ENCODE measurements around the genes PRKACA, OR7A17, BRD4 and CYP4F22.

DNA sequence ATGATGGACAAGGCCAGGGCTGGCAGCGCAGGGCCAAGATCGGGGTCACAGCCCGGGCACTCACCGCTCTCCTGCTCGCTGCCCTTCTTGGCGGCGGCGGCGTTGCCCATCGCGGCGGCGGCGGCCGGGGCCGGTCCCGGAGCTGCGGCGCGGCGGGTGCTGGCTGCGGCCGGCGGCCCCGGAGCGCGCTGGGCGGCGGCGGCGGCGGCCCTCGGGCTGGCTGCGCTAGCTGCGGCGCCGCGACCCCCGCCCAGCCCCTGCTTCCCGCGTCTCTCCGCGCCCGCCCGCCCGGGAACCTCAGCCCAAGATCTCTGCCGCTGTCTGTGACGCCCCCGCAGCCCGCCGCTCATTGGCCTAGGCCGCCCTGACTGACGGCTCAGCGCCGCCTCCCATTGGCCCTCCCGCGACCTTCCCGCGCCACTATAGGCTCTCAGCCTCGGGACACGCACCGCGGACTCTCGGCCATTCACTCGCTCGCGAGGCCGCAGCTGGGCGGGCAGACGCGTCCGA lies at the start of gene PRKACA:
TSS of gene PRKACA (minus strand) at position 325 of the 510 bp plus-strand sequence.
- RAMPAGE, total RNA = no peak

DNA sequence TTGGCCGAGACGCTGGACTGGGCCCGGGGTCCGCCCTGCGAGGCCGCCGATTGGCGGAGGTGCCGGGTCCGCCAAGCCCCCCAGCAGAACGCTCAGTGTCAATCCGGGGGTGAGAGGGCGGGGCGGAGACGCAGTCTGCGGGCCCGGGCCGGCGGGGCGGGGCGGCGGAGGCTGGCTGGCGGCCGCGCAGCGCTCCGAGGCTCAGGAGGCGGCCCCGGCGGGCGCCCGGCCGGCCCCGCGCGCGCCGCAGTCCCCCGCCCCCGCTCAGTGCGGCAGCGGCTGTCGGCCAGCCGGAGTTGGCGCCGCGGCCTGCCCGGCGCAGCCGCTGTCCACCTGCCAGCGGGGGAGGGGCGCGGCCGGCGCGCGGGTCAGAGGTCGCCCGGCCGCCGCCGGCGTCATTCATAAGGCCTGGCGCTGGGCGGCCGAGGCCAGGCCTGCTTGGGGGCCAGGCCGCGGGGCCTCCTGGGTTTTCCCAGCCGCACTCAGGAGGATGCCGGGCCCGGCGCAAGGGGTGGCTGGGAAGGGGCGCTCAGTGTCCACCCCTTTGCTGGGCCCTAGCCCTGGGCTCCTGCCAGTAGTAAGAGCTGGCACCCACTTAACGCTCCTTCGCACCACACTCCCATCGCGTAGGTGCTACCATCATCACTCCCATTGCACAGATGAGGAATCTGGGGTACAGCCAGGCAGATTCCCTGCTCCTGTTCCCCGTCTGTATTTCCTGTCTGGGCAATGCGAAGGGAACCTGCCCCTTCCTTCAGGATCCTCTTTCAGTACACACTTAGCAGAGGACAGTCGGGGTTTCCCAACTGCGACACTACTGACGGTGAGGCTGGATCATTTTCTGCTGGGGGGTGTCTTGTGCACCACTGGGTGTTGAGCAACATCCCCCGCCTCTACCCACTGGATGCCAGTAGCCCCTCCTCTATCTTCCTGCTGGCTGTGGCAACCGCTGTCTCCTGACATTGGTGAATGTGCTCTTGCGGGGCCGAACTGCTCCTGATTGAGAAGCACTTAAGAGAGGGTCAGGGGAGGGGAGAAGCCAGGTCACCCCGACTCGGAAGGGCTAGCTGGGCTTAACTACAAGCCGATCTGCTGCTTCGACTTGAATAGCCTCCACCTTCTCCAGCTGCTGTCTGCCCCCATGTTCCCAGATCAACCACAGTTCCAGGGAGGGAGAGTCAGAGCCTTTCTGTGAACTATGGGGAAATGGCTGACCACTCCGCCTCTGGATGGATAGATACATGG lies 808 bp upstream of the PRKACA start:
- RAMPAGE, total RNA = no peak

DNA sequence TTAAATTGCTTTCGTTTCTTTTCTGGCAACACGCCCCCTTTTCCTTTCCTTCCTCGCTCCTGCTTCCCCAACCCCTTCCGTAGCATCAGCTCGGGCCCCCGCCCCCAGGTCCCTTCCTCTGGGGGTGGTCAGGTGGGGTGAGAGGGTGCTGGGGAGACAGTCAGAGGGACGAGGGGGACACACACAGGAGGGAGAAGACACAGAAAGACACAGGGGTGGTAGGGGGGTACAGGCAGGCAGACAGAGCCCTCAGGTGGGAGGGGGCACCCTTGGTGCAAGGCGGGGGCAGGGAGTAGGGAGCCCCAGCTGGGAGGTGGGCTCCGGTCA lies 30.7 kb upstream of the ASF1B start:
- RAMPAGE, total RNA = no peak

DNA sequence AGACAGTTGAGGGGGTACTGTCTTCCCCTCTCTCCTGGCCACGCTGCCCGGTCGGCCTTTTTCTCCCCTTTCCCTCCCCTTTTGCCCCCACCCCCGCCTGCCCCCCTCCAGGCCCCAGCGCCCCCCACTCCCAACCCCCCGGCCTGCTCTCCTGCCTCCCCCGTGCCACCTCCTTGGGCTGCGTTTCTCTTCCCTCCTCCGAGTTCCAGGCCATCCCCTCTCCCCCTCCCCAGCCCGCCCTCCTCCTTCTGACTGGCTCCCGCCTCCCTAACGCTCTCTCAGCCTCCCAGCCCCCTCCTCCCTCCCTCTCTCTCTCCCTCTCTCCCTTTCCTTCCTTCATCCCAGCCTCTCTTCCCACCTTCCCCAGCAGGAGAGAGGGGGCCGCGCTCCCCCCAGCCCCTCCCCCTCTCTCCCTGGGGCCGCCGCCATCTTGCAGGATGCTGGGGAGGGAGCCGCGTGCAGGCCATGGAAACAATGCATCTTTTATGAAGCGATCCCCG lies 42.5 kb upstream of the ADGRL1 start:
- RAMPAGE, total RNA = no peak

- RAMPAGE, total RNA = no peak
Observed at GRCh38 chr19:14405388-14406478, 13.4 kb downstream of the DDX39A start.

DNA sequence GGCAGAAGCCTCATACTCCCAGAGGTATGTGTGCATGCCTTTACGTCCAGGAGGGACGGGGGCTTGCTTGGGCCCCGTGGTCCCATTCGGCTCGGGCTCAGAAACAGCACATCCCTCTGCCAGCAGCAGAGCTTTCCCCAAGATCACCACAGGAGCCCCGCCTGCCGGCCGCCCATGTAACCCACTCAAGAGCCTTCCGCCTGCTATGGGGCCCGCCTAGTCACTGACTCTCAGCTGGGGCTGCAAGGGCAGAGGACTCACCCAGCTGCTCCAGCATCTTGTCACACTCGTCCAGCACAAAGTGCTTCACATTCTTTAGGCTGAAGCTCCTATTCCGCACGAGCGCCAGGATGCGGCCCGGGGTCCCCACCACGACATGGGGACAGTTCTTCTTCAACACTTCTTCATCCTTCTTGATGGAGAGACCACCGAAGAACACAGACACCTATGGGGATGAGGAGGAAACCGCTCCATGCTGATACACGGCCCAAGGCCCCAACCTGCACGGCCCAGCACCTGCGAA lies 8.4 kb downstream of the DDX39A start:
- RAMPAGE, total RNA = no peak

DNA sequence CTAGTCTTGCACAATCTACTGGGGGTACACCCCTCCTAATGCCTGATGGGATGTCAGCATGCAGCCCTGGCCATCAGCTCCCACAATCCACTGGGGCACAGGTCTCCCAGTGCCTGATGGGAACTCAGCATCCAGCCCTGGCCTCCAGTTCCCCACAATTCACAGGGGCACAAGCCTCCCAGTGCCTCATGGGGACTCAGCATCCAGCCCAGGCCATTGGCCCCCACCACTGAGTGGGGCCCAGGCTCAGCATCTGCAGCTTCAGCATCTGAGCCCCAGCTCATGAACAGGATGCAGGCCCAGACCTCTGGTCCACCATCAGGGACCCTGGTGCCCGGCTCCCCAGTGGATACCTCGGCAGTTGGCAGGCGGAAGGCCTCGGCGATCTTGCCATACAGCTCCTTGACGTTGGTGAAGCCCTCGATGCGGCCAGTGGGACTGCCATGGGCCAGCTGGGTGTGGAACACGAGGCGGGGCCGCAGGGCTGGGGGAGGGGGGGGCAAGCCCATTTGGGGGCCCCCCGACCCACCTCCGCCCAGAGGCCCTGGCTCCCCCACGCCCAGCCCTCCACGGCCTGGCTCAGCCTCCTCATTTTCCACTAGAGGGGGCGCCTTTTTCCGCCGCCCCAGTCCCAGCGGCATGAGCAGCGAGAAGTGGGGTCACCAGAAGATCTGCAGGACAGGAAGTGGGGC lies 7.3 kb upstream of the PTGER1 start:
- RAMPAGE, total RNA = no peak

DNA sequence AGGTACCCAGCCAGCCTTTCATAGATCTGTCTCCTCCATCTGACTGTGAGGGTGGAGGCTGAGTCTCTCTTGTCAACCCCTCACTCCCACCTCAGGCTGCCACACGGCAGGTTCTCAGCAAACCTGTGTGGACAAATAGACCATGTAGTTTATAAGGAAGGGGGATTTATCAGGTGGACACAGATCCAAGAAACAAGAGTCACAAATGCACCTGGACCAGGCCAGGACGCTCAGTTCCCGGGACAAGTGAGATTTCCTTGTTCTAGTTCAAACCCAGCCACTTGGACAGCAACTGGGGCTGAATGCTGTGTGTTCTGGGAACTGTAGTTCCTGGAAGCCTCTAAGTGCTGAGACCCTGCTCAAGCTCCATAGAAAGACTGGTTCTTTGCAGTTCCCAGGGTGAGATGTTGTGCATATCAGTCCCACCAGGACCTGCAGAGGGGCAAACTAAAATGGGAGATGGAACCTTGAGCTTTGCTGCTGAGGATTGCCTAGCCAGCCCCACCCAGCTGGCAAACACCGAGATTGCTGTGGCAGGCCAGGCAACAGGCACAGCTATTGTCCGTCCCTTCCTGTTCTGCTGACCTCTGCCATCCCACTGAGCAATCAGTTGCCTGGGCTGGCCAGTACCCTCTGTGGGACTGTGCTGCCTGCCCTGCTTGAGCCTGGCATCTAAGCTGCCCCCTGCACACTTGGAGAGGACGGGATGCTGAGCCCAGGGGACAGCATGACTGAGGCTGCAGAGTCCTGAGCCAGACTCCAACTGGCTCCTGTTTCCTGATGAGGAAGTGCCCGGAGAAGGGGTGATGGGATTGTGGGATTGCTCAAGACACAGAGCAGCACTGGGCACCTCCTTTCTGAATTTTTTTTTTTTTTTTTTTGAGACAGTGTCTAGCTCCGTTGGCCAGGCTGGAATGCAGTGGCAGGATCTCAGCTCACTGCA lies 1.4 kb upstream of the GIPC1 start:
- RAMPAGE, total RNA = no peak

- RAMPAGE, total RNA = no peak
Observed at GRCh38 chr19:14755316-14755754, 23.0 kb downstream of the ADGRE2 start.

DNA sequence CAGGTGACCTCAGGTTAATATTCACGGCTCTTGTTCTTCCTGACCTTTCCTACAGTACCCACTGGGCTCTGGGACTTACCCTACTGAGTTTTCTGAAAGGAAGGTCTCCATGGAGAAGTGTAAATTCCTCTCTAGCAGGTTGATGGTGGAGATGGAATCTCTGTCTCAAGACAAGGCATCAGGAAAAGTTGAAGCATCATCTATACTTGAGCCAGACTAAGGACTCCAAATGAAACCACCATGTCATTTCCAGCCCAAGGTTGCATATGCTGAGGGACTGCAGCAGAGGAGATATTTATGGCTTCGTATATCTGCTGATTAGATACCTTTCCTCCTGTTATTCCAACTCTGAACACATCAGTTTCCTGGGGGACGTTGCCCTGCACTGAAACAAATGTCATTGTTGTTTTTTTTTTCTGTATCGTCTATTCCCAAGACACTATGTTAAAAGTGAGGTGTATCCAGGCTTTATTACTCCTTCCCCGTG lies at the start of gene OR7A17:
TSS of gene OR7A17 (minus strand) at position 271 of the 487 bp plus-strand sequence.
- RAMPAGE, total RNA = no peak

GRCh38 chr19:15170125-15170863 lies 30.5 kb downstream of the NOTCH3 start:
- RAMPAGE, total RNA = no peak

DNA sequence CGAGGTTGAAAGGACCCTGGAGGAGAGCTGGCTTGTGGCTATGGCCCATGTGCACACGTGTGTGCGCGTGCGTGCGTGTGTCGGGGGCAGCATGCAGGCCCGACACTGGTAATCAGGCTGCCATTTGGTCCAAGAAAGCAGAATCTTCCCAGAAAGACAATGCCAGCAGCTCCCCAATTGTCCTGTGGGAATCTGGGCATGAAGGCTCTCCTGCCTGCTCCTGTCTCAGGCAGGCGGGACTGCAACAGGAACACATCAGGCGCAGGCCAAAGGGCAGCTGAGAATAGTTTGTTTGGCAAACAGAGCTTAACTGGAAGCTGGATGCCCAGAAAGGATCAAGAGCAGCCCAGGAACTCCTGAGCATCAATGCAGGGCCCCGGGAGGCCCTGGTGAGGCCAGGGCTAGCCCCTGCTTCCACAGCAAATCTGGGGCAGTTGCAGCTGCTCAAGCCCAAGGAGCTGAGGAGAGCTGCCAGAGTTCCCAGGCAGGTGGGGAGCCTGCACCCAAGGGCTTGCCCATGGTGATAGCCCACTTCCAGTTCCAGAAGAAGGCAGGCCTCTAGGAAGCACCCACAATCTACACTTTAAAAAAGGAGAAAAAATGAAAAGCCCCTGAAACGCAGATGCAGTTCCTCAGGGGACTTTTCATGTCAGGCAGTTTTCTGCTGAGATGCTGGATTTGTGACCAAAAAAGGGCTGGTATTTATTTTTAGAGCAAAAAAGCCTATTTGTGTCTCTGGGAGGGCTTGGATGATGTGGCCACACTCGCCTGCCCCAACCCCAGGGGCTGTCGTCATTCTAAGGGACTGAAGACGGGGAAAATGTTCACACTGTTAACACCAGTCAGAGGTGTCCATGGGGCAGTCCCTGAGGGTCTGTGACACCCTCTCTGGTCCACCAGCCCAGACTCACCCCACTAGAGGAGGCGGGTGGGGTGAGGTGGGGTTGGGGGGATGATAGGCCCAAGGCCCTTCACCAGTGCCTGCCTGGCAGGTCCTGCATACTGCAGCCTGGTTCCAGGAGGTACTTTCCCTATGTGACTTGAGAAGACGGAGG lies 15.6 kb upstream of the EPHX3 start:
- RAMPAGE, total RNA = no peak

GRCh38 chr19:15256052-15256472 lies 23.8 kb upstream of the EPHX3 start:
- RAMPAGE, total RNA = no peak

GRCh38 chr19:15286151-15286792 lies 46.1 kb downstream of the BRD4 start:
- RAMPAGE, total RNA = no peak

DNA sequence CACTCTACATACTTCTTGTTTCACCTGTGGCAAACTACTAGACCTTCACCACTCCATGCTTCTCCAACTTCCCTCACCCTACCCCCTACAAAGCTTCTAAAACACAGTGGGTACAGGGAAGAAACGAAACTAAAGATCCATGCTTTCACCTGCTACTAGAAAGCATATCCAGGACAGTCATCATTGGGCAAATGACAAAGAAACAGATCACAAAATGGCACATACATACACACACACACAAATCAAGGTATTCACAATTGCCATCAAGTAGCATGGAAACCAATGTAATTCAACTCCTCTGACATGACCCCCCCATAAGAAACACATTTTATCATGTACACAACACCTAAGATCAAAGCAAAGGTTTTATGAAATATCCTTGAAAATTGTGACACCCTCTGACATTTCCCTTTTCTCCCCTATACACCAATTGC lies 10.5 kb downstream of the BRD4 start:
- RAMPAGE, total RNA = no peak

DNA sequence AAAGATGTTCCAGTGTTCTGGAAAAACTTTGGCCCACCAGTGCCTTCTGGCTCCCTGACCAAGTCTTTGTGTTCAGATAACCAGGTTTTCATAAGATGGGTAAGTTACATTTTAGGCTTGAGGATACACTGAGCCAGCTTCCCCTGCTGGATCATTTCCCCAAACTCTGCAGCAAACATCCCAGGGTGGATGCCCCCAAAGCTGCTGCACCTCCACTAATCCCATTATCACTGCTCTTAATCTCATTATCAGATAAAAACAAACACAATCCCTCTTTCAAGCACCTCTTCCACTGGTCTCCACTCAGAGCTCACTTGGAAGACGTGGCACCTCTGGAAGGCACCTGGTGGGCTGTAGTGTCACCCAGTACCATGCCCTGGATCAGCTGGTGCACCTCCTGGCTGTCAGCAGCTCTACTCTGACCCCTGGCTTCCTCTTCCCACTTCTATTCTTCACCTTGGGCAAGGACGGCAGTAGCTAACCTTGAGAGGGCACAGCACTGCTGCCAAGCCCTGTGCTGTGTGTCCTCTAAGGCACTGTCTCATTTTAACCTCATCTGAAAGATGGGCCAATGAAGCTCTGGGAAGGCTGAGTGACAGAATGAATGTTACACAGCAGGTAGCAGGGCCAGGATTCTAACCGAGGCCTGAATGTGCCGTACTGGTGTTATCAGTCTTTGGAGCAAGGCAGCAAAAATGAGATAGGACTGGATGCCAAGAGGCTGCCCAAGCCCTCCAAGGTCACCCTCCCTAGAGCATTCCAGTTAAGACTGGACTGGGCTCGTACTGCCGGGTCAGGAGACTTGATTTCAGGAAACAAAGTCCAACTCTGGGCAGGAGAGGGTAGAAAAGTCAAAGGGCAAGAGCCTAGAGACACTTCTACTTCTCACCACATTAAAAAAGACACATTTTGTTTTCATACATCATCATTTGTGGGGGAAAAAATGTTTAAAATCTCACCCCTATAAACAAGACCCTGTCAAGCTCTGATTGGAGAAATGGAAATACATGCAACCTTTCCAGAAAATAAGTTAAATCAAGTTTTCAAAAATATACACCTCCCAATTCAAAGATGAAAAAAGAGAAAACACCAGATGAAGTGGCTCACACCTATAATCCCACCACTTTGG lies 7.3 kb downstream of the BRD4 start:
- RAMPAGE, total RNA = no peak

- RAMPAGE, total RNA = no peak
Observed at GRCh38 chr19:15332390-15332899, at the start of gene BRD4. BRD4 (minus strand) TSS chr19:15332539.

- RAMPAGE, total RNA = no peak
Observed at GRCh38 chr19:15505873-15506484, 2.3 kb upstream of the CYP4F22 start.

GRCh38 chr19:15508166-15508755 lies at the start of gene CYP4F22:
CYP4F22 (plus strand) TSS chr19:15508525.
- RAMPAGE, total RNA = no peak

DNA sequence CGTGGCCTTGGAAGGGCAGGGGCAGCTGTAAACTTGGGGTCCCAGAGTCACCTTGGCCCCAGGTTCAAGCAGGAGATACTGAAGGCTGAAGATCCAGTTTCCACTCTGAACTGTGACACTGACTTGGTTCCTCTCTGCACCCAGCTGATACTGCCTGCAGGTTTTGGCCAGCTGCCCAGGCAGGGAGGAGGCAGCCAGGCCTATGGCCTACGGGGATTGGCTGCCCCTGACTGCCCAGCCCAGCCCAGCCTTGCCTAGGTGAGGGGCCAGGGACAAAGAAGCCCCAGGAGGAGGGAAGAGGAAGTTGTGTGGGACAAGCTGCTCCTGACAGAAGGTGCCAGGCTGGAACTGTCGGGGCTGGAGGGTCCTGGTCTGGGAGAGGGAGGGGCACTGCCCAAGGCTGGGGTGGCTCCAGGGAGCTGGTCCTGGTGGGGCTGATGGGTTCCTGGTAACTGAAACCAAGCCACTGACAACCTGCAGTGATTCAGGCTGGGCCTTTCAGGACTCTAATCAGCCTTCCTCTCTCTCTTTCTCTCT lies 51.6 kb upstream of the CYP4F8 start:
- RAMPAGE, total RNA = no peak